ENCODE data around the genes TEX13D, SASH3, ENOX2, USP26 and ETDC.

GRCh38 chrX:124332306-124332983 lies at the start of gene TEX13D:
TSS of gene TEX13D (plus strand) at chrX:124332660.
- PRO-cap, 2 experiments = no peak in any of the 2 experiments

GRCh38 chrX:125202510-125202926 lies 117.2 kb upstream of the TEX13C start:
- PRO-cap, 2 experiments = no peak in any of the 2 experiments

DNA sequence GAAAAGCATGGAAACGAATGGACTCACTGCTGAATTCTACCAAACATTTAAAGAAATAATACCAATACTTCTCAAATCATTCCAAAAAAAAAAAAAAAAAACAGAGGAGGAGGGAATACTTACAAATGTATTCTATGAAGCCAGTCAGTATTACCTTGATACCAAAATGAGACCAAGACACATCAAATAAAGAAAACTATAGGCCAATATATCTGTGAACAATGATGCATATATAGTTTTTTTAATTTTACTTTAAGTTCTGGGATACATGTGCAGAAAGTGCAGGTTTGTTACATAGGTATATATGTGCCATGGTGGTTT lies 339.4 kb downstream of the ACTRT1 start:
- PRO-cap, 2 experiments = no peak in any of the 2 experiments

DNA sequence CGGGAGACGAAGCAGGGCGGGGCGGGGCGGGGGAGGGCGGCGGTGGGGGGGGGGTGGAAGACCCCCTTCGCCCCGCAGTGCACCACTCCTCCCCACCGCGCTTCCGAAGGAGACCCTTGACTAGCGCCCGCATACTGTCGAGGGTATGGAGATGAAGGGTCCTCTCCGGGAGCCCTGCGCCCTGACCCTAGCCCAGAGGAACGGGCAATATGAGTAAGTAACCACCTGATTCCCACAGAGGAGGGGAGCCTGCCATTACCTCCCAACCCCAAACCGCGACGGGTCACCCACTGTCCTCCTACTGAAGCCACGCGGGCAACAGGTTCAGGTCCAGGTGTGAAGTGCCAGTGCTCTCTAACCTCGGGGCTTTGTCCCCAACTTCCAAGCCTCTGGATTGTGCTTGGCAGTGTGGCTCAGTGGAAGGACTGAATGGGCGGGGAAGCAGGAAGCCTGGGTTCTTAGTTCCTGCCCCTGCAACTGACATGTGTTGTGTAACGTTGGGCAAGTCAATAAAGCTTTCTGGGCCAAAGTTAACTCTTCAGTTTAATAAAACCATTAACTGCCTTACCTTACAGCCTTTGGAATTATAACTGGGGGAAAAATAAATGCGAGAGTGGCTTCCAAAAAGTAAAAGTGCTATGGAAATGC lies 676 bp downstream of the OCRL start:
- PRO-cap, 2 experiments = no peak in any of the 2 experiments

GRCh38 chrX:129701778-129702265 lies 37.0 kb upstream of the XPNPEP2 start:
- PRO-cap, 2 experiments = no peak in any of the 2 experiments

DNA sequence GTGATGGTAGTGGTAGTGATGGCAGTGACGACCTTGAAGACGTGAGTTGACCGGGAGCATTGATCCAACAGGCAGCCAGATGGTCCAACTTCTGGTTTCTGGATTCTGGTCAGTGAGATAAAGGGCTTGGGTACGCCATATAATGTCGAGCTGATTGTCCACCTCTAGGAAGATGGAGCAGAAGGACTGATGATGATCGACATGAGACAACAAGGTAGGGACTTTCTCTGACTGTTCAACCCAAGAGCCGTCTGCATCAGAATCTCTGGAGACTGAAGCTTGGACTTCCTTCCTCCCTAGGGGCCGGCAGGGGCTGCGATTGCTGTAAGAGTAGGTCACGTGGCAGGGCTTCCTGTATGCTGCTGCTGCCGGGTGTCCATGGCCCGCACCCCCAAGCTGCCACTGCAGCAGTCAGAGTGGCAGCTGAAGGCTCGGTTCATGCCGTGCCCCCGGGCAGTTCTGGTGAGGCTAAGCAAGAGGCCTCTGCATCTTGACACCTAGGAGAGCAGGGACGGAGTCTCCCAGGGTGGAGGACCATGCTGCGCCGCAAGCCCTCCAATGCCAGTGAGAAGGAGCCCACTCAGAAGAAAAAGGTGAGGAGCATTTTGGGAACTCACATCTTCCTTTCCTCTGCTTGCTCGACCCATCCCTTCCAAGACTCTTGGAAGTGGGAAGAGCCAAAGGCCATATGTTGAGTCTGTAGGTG lies at the start of gene SASH3:
Gene SASH3 (plus strand): TSS at position 388 of the 706 bp plus-strand sequence.
- PRO-cap, 2 experiments = peak in 2 of 2 experiments; most common plus-strand start position 407 of the sequence (in 2); most common minus-strand start position 258 of the sequence (in 2)

DNA sequence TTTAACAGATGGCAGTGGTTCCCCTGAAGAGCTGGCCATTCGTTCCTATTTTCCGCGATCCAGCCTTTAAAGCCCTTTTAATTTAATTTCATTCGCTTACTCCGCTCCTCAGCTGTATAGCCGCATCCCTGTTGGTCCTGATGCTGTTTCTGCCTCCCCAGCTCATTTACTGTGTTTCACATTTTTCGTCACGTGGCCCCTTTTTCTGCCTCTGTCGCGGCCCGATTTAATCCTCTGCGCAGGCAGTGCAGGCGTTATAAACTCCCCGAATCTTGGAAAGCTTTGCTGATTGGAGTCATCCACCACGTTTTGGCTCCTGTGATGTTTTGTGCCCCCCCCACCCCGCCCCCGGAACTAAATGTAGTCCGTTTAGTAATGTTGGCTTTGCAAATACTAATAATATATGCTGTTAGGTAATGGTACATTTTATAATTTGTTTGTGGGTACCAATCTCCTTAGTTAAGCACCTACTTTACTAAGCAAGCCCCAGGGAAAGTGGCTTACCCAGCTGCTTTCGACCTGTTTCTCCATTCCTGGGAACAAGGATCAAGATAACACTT lies 435 bp downstream of the UTP14A start:
- PRO-cap, 2 experiments = no peak in any of the 2 experiments

GRCh38 chrX:129931325-129931557 lies 25.3 kb downstream of the UTP14A start:
- PRO-cap, 2 experiments = peak in 1 of 2 experiments; most common minus-strand start chrX:129931422 (in 1)

GRCh38 chrX:130020744-130021316 lies 38.4 kb downstream of the BCORL1 start:
- PRO-cap, 2 experiments = no peak in any of the 2 experiments

- PRO-cap, 2 experiments = no peak in any of the 2 experiments
Measured at GRCh38 chrX:130173108-130173872, 1.5 kb downstream of the RAB33A start.

DNA sequence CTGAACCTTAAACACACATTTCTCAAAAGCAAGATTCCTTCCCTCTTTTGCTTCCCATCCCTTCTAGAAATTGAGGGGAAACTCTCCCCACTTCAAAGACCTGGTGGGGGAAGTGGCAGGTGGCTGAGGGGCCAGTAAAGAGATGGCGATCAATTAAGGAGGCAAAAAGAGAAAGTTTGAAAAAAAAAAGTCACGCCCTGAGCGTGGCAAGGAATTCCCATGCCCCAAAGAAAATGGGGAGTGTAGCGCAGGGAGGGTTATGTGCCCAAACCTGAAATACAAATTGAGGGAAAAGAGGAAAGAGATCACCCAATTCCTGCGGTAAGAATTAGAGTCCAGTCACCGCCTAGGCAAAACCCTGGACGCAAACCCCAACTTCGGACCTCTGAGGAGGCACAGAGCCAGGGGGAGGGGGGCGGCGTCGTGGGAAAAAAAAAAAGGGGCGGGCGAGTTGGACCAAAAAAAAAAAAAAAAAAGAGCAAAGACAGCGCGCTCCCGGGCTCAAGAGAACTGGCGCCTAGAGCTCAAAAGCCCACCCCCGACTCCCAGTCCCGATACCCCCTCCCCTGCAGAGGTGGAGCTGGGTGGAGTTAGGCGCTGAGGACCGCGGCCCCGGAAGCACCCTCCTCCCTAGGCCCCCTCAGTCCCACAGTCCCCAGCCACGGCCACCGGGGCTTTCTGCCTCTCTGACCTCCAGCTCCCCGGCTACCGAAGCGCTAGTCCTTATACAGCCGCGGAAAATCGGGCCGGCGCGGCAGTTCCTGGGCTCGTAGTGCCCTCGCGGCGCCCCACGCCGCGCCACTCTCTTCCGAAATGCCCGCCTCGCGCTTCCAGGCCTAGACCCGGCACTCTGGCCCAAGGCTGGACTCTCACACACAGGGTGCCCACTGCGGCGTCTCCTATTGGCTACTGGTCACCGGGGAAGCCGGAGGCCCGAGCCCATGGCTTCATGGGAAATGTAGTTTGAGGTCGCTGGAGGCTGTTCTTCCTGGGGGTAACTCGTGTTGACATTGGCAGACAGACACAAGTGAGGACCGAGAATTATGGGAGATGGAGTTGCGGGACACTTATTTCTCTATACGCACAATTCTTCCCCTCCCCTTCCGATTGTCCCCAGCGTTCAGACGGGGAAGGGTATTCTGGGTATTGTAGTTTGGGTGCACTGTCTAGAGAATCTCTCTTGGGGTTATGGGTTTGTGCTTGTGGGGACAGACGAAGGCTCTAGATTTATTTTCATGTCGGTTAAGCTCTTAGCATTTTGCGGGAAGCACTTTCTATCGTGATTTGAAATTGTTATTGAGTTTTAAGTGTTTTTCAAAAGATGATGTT lies at the start of gene ENOX2:
Gene ENOX2 (minus strand): TSS at position 852 of the 1,329 bp plus-strand sequence.
- PRO-cap, 2 experiments = peak in 2 of 2 experiments; most common minus-strand start position 852 of the sequence (in 2)

GRCh38 chrX:131812669-131813525 lies 210.2 kb upstream of the STK26 start:
- PRO-cap, 2 experiments = peak in 2 of 2 experiments; most common minus-strand start chrX:131813145 (in 2)

DNA sequence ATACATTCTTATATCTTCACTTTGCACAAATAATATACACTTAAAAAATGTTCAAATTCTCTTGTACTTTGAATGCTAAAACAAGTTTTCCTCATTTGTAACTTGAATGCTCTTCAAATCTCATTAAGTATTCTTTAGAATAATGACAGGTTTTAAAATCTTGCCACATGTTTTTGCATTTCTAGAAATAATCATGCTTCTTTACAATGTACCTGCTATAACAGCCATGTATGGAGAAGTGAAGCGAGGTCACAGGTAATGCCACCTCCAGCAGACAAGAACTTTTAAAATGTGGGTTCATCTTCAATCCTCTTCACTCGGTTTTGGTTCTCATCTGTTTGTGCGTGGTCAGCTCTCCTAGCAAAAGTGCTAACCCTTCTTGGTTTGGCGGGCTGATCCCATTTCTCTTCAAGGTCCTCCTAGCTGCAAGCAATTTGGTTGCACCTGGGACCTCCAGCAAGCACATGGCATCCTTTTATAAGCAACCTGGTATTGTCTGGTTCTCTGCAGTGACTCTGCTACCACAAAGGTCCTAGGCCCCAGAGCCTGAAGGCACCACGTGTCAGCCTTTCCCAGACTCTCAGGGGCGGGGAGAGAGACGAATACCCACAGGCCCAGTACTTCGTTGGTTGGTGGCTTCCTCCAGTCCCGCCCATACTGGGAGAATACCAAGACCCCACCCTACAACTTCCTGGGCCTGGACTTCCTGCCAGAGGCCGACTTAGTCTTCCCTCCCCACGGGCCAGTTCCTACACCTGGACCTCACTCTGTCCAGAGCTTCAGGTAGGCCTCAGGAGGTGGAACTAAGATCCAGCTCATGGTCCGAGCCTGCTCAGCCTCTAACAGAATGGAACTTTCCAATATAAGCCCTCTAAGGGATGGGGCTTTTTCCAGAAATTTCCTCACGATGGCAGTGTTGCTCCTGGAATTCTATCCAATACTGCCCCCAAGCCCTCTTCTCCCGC lies 192.7 kb upstream of the STK26 start:
- PRO-cap, 2 experiments = no peak in any of the 2 experiments

GRCh38 chrX:131831045-131831441 lies 192.1 kb upstream of the STK26 start:
- PRO-cap, 2 experiments = no peak in any of the 2 experiments

GRCh38 chrX:133097014-133097444 lies at the start of gene USP26:
TSS of gene USP26 (minus strand) at chrX:133097109.
- PRO-cap, 2 experiments = no peak in any of the 2 experiments

GRCh38 chrX:133649443-133650117 lies 234.3 kb upstream of the GPC4 start:
- PRO-cap, 2 experiments = no peak in any of the 2 experiments

DNA sequence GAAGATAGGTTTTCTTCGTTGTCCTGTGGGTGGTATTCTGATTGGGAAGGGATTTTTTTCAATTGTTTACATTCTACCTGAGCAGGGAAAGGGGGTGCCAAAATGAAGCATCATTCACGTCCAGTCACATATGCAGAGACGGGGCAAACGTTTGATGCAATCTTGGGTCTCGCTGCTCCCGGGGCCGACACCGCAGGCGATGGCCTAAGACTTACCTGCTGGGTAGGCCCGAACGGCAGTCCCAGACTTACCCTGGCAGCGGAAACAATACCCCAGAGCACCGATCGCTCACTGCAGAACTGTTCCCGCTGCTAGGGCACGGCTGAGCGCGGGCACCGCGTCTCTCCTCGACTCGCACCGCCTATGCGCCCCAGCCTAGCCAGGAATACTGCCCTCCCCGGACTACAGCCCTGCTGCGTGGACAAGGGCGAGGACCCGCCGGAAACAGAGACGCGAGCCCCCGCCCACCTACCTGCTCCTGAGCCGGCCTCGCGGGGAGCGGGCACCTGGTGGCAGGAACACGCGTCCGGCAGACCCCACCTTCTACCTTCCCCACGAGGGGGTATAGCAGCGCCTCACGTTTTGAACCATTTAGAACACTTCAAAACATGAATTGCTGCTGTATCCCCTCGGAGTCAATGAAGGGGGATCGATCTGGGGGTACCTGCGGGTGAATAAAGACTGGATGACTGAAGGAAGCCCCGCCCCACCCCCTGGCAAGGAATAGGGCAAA lies 86.3 kb downstream of the HPRT1 start:
- PRO-cap, 2 experiments = no peak in any of the 2 experiments

DNA sequence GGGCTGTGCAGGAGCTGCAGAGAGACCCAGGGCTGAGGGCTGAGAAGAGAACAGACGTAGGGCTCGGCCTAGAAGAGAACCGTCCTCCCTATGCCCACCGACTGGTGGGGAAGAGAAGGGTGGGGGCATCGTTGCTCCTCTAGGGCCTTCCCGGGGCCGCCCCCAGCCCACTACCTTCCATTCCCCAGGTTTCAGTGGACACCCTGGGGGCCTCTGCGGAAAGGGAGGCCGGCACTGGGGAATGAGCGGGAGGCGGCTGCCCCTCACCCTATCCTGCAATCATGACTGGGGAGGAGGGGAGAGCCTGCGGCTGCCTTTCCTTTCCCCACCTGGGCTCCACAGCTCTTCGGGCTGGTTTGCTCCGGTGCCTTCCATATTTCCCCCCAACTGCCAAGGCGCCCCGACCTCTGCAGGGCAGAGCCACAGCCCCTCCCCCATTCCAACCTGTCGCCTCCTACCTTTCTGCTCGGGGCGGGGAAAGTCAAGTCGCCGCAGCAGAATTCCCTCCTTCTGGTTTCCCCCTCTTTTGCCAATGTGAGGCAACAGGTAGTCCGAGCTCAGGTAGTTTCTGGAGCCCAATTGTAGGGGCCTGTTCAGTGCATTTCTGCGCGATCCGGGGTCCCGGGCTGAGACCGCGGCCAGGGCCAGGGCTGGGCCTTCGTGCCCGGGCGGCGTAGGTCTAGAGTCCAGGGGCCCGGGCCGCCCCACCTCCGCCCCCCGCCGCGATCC lies 773 bp downstream of the SMIM10L2B start:
- PRO-cap, 2 experiments = no peak in any of the 2 experiments

GRCh38 chrX:135286198-135286882 lies 22.9 kb upstream of the ETDC start:
- PRO-cap, 2 experiments = no peak in any of the 2 experiments

- PRO-cap, 2 experiments = no peak in any of the 2 experiments
Measured at GRCh38 chrX:135309123-135309618, at the start of gene ETDC. TSS of gene ETDC (plus strand) at chrX:135309480.

Measured in cytotoxic T cell (primary cell).